Diencephalon (tissue), 2 donors: ENCODE data around the genes EPG5, PSTPIP2, C18orf25, LOXHD1 and SKOR2.

GRCh38 chr18:44729690-44730223, 49.1 kb downstream of the SETBP1 start:
- RAMPAGE, long total RNA = no peak

DNA sequence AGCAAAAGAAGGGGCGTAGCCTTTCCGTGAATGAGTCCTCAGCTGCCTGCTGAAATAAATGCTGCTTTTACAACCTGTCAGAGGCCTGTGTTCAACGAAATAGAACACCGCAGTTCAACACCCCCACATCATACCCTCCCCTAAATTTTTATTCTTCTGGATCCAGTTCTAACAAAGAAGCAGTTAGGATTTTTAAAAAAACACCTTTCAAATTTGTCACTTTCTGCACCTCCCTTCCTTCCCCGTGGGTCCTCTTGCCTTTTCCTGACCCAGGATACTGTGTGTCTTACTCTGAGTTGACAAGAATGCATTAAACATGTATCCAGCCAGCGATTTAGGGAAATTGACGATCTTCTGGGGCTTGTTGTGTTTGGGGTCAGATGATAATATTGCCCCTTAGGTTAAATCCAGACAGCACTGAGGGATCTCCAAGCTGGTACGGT, 135.9 kb downstream of the SETBP1 start:
- RAMPAGE, long total RNA = no peak

- RAMPAGE, long total RNA = no peak
These were observed 145.6 kb downstream of the SETBP1 start for GRCh38 chr18:44826127-44826886.

GRCh38 chr18:44917821-44918503, 237.3 kb downstream of the SETBP1 start:
- RAMPAGE, long total RNA = no peak

GRCh38 chr18:44952740-44953015, 272.0 kb downstream of the SETBP1 start:
- RAMPAGE, long total RNA = no peak

DNA sequence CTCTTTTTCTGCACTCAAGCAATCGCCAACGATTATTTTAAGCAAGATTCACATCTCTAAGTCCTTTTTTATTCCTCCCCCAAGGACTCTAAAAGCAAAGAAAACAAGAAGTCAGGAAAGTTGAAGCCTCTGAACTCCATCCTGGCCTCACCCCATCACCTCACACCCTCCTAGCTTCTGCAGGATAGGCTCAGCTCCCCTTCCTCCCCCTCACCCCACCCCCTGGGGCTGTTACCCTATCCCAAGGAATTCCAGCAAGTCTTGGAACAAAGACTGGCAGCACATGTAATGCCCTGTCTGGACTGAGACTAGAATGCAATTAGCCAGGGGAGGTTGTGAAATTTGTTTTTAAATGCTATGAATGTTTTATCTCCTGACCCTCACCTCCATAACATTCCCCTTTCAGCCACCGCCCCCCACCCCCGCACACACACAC, 290.9 kb upstream of the SLC14A2 start:
- RAMPAGE, long total RNA = no peak

- RAMPAGE, long total RNA = no peak
These were observed 4.8 kb downstream of the EPG5 start for GRCh38 chr18:45962244-45962840.

DNA sequence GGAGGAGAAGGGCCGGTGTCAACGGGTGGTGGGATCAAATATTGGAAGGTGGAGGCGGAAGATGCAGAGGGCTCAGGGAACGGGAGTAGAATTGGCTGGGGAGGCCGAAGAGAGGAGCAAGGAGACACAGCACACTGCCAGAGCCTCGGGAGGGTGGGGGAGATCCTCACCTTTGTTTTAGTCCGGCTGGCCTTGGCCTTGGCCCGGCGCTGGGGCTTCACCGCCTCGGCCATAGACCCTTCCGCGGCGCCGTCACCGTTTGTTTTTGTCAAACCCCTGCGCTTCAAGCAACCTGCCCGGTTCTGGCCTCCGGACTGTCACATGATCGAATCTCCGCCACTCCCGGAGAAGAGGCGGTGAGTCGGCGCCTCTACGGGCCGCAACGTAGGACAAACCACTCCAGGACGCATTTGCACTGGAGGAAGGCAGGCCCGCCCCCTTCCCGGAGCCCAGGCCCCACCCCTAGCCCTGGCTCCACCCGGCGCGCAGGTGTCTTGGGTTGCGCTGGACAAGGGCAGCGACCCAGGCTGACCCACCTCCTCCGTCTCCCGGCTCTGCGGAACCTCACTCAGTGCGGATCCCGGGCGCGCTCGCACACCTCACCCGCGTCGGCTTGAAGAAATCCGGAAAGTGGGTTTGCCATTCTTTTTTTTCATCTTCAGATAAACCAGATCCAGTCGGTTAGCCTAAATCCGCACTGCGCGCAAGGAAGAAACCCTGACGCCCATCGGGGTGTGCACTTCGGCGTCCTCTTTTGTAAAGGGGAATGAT, at the start of gene EPG5:
EPG5 (minus strand) TSS at position 323 of the 771 bp plus-strand sequence.
- RAMPAGE, long total RNA = no peak

- RAMPAGE, long total RNA = no peak
These were observed 10.8 kb downstream of the PSTPIP2 start for GRCh38 chr18:46061183-46061697.

GRCh38 chr18:46068583-46069289, 3.3 kb downstream of the PSTPIP2 start:
- RAMPAGE, long total RNA = no peak

DNA sequence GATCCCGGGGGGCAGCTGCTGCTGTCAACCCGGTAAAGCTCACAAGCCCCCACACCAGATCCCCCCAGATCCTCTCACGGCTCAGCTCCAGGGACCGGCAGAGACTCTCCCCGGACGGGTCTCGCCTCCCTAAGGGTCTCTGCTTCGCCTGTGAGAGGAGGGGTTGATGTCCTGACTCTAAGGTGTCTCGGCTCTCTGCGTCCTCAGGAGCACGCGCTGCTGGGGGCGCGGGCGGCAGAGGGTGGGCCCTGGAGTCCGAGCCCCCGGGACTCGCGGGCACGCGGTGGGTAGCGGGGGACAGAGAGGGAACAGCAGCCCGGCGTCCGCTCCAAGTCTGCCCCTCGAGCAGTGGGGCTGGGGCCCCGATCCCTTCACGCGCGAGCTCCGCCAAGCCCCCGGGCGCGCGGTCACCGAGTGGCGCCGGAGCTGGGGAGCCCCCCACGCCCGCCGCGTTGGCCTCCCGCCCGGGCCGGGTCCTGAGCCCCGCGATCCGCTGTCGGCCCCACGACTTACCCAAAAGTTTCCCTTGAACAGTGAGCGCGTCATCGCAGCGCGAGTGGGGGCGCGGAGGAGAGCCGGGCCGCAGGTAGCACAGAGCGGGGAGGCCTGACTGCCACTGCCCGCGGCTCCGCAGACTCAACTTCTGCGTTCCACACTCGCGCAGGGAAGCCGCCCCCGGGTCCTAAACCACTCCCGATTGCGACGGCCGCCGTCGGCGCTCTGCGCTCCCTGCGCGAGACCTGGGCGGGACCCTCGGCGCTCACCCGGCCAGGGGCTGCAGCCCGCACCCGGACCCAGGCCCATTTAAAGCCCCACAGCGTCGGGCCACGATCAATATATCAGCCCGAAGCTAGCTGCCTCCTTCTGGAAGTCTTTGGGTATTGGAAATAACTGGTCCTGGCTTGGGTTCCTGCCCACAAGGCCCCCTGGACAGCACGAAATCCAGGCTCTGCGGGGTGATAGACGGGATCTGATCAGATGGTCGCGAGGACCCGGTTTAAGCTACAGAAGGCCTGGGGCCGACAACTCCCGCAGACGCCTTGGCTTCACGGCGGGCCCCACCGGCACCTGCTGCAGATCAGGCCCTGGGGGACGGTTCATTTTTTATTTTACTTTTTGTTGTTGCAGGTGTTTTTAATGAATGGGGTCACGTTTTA, at the start of gene PSTPIP2:
PSTPIP2 (minus strand) TSS at position 618 of the 1,157 bp plus-strand sequence.
- RAMPAGE, long total RNA = start-site peak on the minus strand centred at position 635 of the sequence, 85 bp wide, 20 and 27 reads in 2 replicates

DNA sequence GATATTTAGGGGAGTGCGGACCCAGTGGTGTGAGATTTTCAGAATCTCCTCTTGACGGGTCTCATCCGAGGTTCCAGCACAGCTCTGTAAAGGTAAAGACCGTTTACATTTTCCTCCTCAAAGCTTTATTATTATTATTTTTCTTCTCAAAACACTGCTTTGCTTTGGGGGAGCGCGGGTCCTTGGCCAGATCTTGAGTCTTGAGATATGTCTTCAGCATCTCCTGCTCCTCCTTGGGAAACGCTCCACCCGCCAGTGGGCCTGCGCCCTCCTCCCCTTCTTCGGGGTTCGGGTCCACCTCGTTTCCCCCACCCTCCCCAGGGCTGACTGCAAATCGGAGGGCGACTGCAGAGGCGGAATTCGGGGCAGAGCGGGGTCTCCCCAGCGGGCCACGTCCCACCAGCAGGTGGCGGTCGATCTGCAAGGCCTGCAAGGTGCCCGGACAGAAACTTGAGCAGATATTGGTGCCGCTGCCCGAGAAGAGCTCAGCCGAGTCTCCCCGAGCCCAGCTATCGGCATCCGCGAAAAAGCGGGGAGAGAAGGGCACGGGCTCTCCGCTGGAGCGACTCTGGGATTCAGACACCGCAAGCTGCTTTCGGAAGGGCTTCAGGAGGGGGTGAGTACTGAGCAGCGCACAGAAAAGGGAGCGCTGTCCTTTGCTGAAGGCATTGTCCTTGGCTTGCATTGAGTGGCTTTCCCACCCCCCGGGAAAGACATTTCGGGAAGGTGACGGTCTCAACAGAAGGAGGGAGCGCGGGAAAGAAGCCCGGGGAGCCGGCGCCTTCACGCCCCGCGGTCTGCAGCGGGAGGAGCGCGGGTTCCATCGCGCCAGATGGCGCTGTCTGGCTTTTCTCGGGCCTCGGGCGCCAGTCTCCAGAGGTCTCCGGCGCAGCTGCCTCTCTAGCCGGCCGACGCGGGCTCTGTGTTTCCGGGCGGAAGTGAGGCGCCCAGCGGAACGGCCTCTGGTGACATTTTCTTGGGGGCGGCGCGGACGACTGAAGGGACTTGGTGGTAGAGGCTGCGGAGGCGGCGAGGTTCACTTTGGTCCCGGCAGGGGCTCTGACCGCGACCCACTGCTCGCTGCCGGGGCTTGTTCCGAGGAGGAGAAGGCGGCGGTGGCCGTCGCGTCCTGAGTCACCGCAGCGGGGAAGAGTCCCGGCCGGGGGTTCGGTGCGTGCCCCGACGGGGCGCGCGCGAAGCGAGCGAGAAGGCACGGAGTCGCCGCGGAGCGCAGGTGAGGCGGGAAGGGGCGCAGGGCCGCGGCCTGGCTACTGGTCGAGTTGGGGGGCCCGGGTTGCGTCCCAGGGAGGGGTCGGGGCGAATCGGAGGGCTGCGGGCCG, at the start of gene C18orf25:
C18orf25 (plus strand) TSS at position 938 of the 1,340 bp plus-strand sequence.
- RAMPAGE, long total RNA = no peak

GRCh38 chr18:46656989-46657584, at the start of gene LOXHD1:
Gene LOXHD1, minus strand, starts transcription at chr18:46657220.
- RAMPAGE, long total RNA = no peak

DNA sequence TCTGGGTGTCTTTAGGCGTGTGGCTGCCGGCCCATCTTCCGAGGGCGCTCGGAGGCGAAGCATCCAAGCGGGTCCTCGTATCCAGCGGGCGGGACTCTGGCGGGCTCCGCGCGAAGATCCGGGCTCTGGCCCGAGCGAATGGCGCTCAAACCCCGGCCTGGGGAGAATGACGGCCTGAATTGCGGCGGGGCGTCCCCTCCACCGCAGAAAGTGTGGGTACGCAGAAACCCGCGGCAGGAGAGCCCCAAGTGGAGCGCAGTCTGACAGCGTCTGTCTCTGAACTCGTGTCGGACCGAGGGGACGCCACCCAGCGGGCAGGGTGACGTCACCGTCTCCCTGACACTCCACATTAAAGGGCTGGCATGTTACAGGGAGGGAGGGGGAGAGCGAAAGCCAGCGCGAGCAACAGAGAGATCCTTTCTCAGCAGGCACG, at the start of gene SKOR2:
SKOR2 (minus strand) TSS at position 278 of the 433 bp plus-strand sequence.
- RAMPAGE, long total RNA = no peak

DNA sequence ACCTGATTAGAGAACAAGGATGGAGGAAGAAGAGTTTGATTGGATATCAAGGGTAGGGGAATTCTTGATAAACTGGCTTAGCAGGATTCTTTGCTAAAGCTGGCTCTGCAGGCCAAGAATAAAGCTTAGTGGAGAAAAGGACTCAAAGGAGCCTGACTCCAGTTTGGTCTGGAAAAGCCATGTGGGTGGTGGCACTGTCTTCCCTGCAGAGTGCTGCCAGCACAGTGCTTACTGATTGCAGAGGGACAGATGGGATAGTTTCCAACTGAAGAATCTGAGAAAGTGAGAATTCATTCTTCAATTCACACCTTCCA, 334.6 kb downstream of the SMAD2 start:
- RAMPAGE, long total RNA = no peak

- RAMPAGE, long total RNA = no peak
These were observed 176.2 kb downstream of the SMAD2 start for GRCh38 chr18:47754310-47754688.

- RAMPAGE, long total RNA = no peak
These were observed 51.0 kb downstream of the SMAD2 start for GRCh38 chr18:47879292-47880018.

- RAMPAGE, long total RNA = no peak
These were observed 205.2 kb upstream of the SMAD2 start for GRCh38 chr18:48135571-48136119.

DNA sequence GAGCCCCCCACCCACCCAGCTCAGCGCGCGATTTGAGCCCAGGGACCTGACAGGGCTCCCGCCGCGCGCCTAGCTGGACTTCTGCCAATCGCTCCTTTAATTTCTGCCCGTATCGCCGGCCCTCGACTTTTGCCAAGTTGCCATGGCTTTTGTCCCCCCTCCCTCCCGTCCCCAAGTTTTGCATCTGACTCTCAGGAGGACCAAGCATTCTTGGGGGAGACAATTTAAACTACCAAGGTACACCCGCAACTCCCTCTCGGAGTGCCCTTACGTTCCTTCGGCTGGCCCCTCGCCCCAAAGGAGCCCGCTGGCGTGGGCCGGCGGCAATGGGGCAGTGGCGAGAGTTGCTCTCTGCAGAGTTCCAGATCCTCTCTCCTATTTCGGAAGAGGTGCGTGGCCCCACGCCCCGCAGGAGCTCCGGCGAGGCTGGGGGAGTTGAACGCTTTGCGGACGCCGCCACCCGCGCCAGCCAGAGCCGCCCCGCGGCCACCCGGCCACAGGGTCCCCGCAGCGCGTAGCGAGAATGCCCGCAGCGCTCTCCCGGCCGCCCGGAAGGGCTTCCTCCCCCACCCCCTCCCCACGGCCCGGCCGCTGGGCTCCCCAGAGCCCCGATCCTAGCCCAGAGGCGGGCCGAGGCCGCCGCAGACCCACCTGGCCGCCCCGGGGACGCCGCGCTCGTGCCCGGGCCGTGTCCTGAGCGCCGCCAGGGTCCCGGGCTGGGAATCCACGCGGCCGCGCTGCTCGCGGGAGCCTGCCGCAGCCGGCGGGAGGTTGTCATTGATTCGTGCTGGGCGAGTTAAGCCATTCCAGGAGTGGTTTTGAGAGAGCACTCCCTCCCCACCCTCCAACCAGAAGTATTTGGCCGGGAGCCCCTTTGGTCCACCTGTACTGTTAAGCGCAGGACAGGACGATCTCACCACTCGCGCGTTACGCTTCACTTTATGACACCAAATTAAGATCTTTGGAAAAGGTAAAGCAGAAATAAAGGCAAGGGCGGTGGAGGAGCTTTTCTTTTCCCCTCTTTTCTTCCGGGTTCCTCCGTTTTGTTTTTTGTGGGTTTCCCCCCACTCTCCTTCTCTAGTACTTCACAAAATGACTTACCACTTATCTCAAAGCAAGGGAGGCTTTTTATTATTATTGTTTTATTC, 206.3 kb upstream of the SMAD2 start:
- RAMPAGE, long total RNA = no peak

DNA sequence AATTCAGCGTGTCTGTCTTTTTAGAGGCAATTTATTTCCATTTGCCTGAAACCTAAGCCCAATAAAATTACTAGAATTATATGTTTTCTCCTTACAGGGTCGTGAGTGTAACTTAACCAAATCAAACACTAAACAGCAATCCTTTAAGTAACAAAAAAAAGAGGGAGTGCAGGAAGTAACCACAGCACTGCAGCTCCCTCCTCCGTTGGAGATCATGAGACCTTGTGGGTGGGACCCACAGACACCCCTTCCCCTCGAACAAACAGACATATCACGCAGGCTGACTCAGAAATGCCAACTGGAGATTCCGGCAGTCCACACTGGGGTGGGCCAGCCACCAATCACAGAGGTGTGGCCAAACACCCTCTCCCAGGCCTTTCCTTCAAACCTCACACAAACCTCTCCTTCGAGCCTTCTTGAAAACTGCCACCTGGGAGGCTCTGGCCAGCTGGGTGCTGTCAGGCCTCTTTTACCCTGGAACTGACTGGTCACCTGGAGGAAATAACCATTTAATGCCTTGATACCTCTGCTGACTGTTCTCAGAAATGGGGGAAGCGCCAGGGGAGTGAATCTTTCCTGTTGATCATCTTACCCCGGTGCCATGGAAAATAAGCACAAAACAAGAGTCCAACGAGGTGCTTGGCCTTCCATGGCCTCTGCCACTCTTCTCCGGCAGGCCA, 207.2 kb upstream of the SMAD2 start:
- RAMPAGE, long total RNA = no peak